Subcutaneous adipose tissue (tissue), 3 donors: ENCODE measurements around the gene DNAJC9.

DNA sequence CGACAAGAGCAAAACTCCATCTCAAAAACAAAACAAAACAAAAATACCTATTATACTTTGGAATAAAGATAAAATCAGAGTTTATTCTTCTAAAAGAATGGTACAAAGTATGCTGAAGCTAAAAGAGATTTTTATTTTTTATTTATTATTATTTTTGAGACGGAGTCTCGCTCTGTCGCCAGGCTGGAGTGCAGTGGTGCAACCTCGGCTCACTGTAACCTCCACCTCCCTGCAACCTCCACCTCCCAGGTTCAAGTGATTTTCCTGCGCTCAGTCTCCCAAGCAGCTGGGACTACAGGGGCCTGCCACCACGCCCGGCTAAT is 12.9 kb downstream of the ECD start:
- PRO-cap: no peak
- RAMPAGE, long total RNA, 3 experiments: no peak in any of the 3 experiments

GRCh38 chr10:73246688-73247788 is at the start of gene DNAJC9:
Gene DNAJC9, minus strand, starts transcription at chr10:73247255.
- PRO-cap: unidirectional peak, plus-strand start at chr10:73246720; bidirectional peak, plus-strand start at chr10:73246953, minus-strand start at chr10:73246801; bidirectional peak, plus-strand start at chr10:73247365, minus-strand start at chr10:73247255
- RAMPAGE, long total RNA, 3 experiments: start-site peak on the minus strand in 3 of 3 experiments, at chr10:73247238-73247307 at its widest, 39 to 172 reads per replicate

DNA sequence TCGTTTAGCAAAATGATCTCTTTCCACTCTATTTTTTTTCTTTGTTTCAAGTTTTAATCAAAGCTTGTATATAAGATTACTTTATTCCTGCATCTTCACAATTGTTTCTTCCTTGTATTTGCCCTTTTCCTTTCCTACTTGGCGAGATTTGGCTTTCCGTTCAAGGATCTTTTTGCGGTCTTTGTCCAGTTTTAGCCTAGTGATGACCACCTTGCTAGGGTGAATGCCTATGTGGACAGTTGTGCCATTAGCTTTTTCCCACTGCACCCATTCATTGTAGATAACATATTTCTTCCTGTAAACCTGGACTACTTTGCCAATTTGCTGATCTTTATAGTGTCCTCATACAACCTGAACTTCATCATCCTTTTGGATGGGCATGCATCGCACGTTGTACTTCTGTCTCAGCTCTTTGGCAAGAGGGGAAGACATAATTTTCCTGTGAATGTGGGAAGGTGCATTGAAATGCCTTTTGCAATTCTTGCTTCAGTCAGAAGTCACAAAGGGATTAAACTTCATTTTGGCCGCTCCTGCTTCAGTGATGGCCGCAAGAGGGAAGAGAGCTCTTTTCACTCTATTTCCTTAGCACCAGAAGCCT is 8.4 kb upstream of the ANXA7 start:
- PRO-cap: no peak
- RAMPAGE, long total RNA, 3 experiments: no peak in any of the 3 experiments

DNA sequence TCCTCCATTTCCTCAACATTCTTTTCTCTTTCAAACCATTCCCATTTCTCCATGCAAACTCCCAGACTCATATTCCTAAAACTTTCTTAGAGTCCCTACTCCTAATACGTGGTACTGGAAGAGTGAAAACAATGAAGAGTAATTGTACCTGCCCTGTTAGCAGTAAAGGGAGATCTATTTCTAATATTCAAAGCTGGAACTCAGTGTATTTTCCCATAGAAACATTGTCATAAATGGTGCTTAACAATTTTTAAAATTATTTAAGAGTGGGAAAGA is 17.0 kb upstream of the MSS51 start:
- PRO-cap: no peak
- RAMPAGE, long total RNA, 3 experiments: no peak in any of the 3 experiments

DNA sequence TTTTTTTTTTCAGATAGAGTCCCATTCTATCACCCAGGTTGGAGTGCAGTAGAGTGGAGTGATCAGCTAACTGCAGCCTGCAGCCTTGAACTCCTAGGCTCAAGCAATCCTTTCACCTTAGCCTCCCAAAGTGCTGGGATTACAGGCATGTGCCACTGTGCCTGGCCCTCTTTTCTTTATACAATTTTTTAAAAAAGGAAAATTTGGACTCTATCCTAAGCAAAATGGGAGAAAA is 28.7 kb upstream of the MSS51 start:
- PRO-cap: no peak
- RAMPAGE, long total RNA, 3 experiments: start-site peak on the minus strand in 1 of 3 experiments, centred at position 72 of the sequence, 5 reads per replicate

GRCh38 chr10:73477887-73478869 is 17.6 kb downstream of the PPP3CB start:
- PRO-cap: no peak
- RAMPAGE, long total RNA, 3 experiments: no peak in any of the 3 experiments

DNA sequence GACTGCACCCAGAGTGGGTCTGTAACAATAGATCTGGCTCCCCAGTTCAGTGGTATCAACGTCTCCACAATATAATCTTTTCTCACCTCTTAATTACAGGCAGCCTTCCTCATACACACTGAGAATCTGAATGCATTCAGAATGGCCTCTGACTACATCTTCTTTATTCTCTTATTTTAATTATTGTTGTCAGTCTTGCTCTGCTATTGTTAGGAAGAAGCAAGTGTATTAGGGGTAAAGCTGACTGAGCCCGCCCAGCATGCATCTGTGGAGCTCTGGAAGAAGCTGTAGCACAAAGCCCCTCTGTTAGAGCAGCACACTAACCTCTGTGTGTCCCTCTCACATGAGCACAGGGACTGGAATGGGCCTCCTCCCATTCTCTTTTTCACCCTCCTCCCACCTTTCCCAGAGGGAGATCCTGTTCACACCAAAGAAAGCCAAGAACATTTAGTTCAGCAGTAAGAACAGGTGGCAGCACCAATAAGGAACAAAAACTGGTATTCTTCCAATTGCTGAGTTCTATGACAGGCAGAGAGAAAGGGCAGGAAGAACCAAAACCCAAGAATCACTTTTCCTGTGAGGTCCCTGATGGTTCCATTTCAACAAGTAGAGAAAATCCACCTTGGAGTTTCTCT is 37.9 kb downstream of the USP54 start:
- PRO-cap: no peak
- RAMPAGE, long total RNA, 3 experiments: no peak in any of the 3 experiments

DNA sequence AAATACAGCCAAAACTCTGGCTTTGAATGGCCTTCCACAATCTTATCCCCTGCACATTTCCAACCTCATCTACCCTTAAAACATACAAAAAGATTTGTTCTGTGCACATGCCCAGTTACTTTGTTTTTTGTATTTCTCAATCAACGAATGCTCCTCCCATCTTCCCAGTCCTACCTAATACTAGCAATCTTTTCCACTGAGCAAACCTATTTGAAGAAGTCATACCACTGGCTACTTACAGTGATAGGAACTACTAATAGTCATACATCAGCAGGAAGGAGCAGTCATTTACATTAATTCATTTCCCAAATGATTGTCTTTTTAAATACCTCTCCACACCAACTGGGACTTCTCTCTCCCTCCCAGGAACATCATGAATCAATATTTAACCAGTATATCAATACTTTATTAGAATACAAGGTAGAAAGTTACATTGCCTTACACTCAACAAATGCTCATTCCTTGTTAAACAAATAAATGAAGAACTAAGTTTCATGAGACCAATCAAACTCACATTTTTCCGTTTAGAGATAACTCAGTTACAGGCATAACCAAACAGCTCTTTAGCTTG is 2.4 kb downstream of the USP54 start:
- PRO-cap: no peak
- RAMPAGE, long total RNA, 3 experiments: no peak in any of the 3 experiments

DNA sequence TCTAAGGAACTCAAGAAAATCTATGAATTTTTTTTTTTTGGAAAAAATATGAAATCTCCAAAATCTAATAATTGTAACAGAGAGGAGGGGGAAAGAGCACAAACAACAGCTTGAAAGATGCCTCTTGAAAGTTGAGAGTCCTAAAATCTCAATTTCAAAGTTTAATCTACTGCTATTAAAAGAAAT is 274 bp downstream of the USP54 start:
- PRO-cap: no peak
- RAMPAGE, long total RNA, 3 experiments: no peak in any of the 3 experiments

DNA sequence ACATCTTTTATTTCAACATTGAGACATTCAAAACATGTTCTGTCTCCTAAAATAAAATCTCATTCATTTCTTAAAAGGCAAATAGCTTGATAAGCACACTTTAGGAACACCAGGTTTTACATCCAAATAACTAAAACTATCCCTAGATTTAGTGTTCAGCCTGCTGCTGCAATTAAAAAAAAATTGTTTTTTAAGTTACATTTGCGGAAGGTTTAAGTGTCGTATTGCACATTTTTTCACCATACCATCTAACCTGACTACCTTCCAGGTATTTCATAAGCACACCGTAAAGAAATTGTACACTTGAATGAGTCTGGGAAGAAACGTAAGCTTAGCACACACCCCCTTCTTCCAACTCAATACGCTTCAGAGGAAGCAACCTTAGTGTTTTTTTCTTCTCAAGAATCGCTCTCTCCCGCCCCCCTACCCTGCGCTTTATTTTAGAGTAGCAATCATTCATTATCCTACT is 16.4 kb downstream of the MYOZ1 start:
- PRO-cap: no peak
- RAMPAGE, long total RNA, 3 experiments: no peak in any of the 3 experiments

- PRO-cap: no peak
- RAMPAGE, long total RNA, 3 experiments: no peak in any of the 3 experiments
These were observed 2.1 kb downstream of the SYNPO2L start for GRCh38 chr10:73653551-73654271.

DNA sequence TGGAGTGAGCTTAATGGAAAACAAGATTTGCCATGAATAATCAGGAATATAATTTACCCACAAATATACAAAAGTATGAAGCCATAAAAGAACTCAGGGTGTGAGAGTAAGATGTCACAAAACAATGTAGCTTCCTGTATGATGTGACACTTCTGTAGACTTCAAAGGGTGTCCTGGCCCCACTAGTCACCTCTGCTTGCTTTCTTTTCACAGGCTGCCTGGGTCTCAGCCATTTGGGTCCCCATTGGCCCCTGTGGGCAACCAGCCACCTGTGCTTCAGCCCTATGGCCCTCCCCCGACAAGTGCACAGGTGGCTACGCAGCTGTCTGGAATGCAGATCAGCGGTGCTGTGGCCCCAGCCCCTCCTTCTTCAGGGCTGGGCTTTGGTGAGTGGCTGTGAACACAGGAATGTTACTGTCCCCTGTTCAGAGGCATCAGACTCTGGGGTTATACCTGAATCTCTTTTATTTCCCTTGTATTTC is 12.6 kb upstream of the FUT11 start:
- PRO-cap: no peak
- RAMPAGE, long total RNA, 3 experiments: no peak in any of the 3 experiments

GRCh38 chr10:73772775-73773289 is 756 bp downstream of the FUT11 start:
- PRO-cap: bidirectional peak, plus-strand start at chr10:73773069, minus-strand start at chr10:73772974
- RAMPAGE, long total RNA, 3 experiments: start-site peak on the plus strand in 1 of 3 experiments, at chr10:73772988-73773117 at its widest, 7 reads per replicate

- PRO-cap: no peak
- RAMPAGE, long total RNA, 3 experiments: no peak in any of the 3 experiments
These were observed 2.6 kb downstream of the FUT11 start for GRCh38 chr10:73774548-73775119.

DNA sequence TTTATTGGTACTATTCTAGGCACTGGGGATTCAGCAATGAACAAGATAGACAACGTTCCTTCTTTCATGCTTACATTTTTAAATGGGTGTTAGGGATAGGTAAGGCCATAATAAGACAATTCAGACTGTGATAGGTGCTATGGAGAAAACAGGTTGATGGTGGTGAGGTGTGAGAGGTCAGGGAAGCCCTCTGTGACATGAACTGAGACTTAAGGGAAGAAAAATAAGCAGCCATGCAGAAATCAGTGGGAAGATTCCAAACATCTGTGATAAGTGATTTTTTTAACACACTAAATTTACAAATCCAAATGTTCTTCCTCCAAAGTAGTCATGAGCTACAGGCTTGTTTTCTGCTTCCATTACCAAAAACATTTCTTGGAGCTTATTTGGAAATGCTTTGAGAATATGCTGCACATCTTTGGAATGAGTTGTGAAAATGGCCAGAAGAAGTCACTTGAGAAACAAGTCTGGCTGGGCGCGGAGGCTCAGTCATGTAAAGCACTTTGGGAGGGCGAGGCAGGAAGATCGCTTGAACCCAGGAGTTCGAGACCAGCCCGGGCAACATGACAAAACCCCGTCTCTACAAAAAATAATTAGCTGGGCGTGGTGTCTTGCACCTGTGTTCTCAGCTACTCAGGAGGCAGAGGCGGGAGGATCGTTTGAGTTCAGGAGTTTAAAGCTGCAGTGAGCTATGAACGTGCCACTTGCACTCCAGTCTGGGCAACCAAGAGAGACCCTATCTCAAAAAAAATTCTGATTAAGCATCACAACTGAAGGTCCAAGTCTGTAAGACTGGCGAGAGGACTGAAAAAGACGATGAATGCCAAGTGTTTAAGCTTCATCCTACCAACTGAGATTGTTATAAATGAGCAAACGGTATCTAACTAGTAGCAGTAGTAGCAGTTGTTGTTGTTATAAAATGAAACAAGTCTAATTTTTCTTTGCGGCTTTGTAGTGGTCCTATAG is 922 bp upstream of the CHCHD1 start:
- PRO-cap: no peak
- RAMPAGE, long total RNA, 3 experiments: no peak in any of the 3 experiments

DNA sequence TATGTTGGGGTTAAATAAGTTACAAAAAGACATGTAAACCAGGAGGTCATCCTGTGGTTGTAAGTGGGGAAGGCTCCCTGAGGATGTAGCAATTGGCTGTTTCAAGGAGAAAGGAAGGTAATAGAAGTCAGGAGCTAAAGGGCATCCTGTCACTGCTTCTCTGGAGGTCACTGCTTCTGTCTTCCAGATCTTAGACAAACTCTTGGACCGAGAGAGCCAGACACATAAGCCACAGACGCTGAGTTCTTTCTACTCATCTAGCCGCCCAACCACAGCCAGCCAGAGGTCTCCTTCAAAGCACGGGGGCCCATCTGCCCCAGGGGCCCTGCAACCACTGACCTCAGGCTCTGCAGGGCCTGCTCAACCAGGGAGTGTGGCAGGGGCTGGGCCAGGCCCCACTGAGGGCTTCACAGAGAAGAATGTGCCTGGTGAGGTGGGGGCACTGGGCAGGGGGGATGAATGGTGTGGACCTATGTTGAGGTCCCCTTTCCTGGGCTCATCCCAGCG is 11.2 kb downstream of the ZSWIM8 start:
- PRO-cap: no peak
- RAMPAGE, long total RNA, 3 experiments: no peak in any of the 3 experiments

DNA sequence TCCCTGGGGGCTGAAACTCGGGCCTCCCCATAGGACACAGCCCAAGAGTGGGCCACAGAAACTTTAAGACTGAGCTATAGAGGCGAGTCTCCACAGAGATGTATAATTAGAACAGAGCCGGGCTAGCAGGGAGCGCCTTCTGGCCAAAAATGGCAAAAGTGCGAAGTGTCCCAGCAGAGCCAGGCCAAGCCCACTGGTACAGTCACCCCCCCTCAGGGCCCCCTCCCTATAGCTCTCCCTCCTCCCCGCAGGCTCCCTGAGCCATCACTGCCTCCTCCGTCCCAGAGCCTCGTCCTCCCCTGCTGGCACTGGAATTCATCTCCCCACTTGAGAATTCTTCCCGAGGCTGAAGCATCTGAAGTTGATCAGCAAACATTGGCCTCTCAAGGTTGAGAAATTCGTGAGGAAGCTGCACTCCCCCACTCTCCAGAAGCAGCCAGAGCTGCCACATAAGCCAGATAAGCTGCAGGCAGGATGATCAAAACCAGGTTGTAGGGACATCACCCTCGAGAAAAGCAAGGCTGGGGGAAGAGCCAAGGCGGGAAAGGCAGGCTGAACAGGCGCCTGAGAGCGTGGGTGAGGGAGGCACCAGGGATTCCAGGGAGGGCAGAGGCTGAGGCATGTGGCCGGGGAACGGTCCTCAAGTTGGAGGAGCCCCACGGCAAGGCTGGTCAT is 23.4 kb downstream of the CAMK2G start:
- PRO-cap: bidirectional peak, plus-strand start at position 264 of the sequence, minus-strand start at position 100 of the sequence
- RAMPAGE, long total RNA, 3 experiments: no peak in any of the 3 experiments

- PRO-cap: no peak
- RAMPAGE, long total RNA, 3 experiments: start-site peak on the plus strand in 1 of 3 experiments, at chr10:73916694-73916735 at its widest, 7 reads per replicate
These were observed 5.6 kb downstream of the PLAU start for GRCh38 chr10:73916276-73917099.

- PRO-cap: no peak
- RAMPAGE, long total RNA, 3 experiments: no peak in any of the 3 experiments
These were observed 21.4 kb downstream of the PLAU start for GRCh38 chr10:73932257-73932835.

DNA sequence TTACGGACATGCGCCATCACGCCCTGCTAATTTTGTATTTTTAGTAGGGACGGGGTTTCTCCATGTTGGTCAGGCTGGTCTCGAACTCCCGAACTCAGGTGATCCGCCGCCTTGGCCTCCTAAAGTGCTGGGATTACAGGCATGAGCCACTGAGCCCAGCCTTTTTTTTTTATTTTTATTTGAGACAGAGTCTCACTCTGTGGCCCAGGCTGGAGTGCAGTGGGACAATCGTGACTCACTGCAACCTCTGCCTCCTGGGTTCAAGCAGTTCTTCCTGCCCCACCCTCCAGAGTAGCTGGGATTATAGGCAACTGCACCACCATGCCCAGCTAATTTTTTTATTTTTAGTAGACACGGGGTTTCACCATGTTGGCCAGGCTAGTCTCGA is 32.7 kb upstream of the VCL start:
- PRO-cap: unidirectional peak, plus-strand start at position 289 of the sequence
- RAMPAGE, long total RNA, 3 experiments: no peak in any of the 3 experiments